Prostate gland (tissue), 2 donors: ENCODE measurements around the genes OR4K14 and ZNF219.

- PRO-cap, result no peak
- RAMPAGE, long total RNA, 2 experiments, result no peak in any of the 2 experiments
These were observed at the start of gene OR4K14 for GRCh38 chr14:20019009-20019526. TSS of gene OR4K14 (minus strand) at chr14:20019307.

DNA sequence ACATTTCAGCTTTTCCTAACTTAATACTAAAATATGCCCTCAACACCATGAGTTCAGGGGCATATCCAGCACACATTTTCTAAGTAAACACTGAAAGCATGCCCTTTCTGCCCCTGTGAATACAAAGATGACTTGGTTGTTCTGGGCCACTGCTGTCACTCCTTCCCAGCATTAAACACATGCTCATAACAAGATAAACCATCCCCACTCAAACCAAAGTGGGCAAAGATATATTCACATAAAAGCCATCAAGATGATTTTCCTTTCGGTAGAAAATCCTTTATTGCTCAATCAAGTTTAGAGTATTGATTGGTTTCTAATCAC is 2.0 kb downstream of the CCNB1IP1 start:
- PRO-cap, result no peak
- RAMPAGE, long total RNA, 2 experiments, result no peak in any of the 2 experiments

DNA sequence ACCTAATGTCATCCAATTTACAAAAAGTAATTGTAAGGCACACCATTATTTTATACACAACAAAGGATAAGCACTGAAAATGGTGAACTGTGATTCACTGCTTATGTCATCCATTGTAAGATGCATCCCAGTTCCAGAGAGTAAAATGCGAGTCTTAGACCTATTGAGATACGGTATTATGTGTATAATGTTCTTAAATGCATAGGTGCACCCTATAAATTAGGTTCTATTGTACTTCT is 405 bp downstream of the PARP2 start:
- PRO-cap, result no peak
- RAMPAGE, long total RNA, 2 experiments, result no peak in any of the 2 experiments

DNA sequence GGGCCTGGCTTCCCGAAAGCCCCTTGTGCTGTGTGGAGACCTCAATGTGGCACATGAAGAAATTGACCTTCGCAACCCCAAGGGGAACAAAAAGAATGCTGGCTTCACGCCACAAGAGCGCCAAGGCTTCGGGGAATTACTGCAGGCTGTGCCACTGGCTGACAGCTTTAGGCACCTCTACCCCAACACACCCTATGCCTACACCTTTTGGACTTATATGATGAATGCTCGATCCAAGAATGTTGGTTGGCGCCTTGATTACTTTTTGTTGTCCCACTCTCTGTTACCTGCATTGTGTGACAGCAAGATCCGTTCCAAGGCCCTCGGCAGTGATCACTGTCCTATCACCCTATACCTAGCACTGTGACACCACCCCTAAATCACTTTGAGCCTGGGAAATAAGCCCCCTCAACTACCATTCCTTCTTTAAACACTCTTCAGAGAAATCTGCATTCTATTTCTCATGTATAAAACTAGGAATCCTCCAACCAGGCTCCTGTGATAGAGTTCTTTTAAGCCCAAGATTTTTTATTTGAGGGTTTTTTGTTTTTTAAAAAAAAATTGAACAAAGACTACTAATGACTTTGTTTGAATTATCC is 2.2 kb downstream of the APEX1 start:
- PRO-cap, result no peak
- RAMPAGE, long total RNA, 2 experiments, result no peak in any of the 2 experiments

DNA sequence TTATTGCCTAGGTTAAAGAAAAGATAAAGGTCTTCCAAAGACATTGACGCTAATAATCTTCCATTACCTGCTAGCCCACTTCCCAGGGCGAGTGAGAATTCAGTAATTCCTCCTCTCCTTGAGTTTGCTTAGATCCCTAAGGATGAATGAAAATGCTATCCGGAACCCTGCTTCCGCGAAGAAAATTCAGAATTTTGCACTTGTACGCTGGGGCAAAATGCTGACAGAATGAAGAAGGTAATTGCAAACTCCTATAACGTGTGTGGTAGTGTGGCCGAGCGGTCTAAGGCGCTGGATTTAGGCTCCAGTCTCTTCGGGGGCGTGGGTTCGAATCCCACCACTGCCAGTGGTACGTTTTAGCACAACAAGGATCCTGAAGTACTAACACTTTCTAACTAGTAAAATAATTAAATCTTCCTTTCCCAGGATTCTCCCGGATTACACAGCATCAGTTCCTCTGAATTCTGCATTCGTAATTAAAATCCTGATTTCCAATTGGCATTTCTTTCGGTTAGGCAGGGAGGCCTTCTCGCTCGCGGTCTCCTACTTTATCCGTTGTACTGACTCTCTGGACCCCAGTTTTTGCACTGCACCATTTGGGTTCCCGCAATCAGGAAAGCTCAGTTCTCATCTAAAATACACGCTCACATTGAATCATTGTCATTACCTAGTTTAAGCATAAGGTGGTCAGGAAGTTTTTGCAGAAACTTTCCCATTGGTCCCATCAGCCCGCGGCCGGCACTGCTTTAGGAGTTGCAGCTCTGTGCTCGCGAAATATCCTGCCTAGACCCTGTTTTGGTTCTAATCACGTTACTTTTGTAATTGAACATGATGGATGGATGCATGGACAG is 16.2 kb downstream of the OR6S1 start:
- PRO-cap, result no peak
- RAMPAGE, long total RNA, 2 experiments, result no peak in any of the 2 experiments

DNA sequence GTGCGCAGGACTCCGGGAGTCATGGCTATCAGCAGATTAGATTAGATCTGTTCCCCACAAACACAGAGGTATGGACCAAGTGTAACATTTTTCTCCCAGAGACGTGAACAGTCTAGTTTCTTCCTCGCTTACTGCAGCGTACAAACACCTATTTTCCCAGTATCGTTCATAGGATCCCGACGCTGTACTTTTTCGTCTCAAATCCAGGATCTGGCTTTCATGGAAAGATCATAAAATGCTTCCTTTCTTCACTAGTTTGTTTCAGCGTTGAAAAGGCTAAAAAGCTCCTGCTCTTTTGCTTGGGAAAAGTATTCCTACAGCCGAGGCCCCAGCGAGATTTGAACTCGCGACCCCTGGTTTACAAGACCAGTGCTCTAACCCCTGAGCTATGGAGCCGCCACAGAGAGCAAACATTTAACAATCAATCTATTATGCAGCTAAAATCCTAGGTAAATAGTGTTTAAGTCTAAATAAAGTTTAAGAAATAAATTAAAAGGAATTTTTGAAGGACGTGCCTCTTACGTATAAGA is 10.6 kb downstream of the OR6S1 start:
- PRO-cap, result no peak
- RAMPAGE, long total RNA, 2 experiments, result no peak in any of the 2 experiments

DNA sequence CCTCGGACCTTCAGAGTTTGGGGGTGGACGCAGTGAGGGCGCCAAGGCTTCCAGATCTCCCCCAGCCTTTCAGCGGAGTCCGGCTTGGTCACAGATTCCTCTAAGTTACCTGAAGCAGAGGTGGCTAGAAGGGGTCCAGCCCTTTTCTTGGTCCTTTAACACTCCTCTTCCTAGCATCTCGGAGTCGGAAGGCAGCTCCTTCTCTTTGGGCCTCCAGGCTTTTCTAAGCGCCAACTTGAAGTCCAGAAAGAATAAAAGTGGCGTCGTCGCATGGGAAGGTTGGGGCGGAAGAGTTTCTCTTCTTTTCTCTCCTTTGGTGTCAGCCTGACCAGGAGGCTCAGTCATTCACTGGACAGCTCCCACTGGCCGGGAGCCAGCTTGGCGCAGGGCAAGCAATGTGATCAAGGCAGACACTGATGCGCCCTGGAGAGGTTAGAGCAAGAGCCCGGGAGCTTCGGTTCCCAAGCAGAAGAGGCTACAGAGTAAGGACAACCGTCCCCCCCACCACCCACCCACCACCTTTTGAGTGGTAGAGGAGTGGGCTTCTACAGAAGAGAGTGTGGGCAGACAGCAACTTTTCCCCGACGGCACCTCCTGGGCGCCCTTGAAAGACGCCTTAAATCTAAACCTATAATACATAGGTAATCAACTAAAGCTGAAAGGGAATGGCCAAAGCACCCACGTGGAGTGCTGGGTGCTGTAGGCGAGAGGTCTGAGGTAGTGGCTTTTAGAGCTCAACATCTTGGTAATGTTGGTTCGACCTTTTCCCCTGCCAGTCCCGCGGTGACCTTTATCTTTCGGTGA is 9.4 kb downstream of the OR6S1 start:
- PRO-cap, result no peak
- RAMPAGE, long total RNA, 2 experiments, result no peak in any of the 2 experiments

- PRO-cap, result no peak
- RAMPAGE, long total RNA, 2 experiments, result no peak in any of the 2 experiments
These were observed 4.3 kb upstream of the RNASE4 start for GRCh38 chr14:20680042-20680418.

DNA sequence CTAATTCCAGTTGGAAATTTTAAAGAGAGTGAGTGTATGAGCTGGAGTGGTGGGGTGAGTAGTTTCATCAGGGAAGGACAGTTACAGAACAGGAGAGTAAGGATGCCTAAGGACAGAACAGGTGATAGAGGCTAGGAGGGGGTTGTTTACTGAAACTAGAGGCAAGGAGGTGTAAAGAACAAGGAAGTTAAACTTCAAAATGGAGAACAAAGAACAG is 26.7 kb downstream of the ANG start:
- PRO-cap, result no peak
- RAMPAGE, long total RNA, 2 experiments, result no peak in any of the 2 experiments

DNA sequence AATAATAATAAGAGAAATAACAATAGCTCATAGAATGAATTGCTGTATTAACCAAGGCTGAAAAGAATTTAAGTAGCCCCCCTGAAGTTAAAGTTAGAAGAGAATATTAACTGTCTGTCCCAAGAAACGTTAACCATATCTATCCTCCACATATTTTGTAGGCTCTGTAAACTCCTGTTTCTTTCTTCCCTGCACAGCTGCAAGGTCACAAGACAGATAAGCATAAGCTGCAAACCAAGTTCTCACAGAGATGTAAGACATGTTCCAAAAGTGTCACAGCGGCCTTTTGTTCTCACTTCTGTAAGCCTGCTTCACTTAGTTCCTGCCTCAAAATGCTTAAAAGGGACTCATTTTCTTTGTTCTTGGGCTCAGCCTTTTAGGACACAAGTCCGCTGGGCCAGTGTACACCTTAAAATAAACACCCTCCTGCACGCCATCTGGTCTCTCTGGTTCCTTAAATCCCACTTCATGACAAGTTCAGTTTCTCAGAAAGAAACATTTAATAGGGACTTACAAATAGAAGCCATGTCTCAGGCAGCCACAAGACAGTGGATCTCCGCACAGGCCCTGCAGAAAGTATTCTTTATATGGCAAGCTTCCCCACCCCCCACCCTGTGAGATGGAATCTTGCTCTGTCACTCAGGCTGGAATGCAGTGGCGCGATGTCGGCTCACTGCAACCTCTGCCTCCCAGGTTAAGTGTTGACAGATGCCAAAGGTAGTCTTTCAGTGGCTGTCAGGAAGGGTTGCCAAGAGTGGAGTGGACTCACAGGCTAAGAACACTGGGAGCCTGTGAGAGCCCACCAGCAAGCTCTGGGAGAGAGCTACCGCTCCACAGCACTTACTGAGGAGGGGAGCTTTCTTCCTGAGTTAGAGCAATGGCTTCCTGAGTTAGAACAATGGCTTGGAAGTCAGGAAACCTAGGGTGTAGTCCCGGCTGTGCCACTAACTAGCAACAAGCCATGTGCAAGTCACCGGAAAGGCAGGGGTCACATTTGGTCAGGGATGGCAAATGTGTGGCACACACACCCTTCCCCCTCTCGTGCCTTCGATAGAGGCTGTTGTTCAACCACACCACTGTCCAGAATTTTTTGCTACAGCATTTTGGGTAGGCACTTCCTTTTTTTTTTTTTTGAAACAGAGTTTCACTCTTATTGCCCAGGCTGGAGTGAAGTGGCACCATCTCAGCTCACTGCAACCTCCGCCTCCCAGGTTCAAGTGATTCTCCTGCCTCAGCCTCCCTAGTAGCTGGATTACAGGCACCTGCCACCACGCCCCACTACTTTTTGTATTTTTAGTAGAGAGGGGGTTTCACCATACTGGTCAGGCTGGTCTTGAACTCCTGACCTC is 2.8 kb downstream of the RNASE1 start:
- PRO-cap, result no peak
- RAMPAGE, long total RNA, 2 experiments, result no peak in any of the 2 experiments

GRCh38 chr14:21059857-21060310 is 2.3 kb downstream of the RNASE8 start:
- PRO-cap, result no peak
- RAMPAGE, long total RNA, 2 experiments, result no peak in any of the 2 experiments

GRCh38 chr14:21072045-21072695 is 2.1 kb downstream of the ARHGEF40 start:
- PRO-cap, result bidirectional peak, plus-strand start at chr14:21072435, minus-strand start at chr14:21072320
- RAMPAGE, long total RNA, 2 experiments, result no peak in any of the 2 experiments

GRCh38 chr14:21086477-21087097 is 11.9 kb downstream of the ZNF219 start:
- PRO-cap, result no peak
- RAMPAGE, long total RNA, 2 experiments, result no peak in any of the 2 experiments

DNA sequence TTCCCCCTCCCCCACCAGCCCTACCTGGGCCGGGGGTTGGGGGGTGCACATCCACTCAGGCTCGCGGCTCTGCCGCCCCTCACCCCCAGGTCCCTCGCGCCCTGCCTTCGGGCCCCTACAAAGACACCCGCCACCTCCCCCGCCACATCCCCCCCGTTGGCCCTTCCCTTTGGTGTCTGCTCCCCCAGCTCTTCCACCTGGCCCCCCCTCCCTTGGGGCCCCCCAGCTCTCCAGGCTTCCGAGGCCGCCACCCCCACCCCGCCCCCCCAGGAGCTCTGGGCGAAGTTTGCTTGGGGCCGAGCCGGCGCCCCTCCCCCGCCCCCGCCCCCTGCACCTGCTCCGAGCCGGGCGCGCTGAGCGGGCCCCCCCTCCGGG is 605 bp downstream of the ZNF219 start:
- PRO-cap, result no peak
- RAMPAGE, long total RNA, 2 experiments, result no peak in any of the 2 experiments

- PRO-cap, result bidirectional peak, plus-strand start at chr14:21098310, minus-strand start at chr14:21098389; bidirectional peak, plus-strand start at chr14:21098520, minus-strand start at chr14:21098782
- RAMPAGE, long total RNA, 2 experiments, result start-site peak on the minus strand in 2 of 2 experiments, at chr14:21098239-21098916 at its widest, 6 to 17 reads per replicate
These were observed at the start of gene ZNF219 for GRCh38 chr14:21098238-21099144. TSS of gene ZNF219 (minus strand) at chr14:21098655.

DNA sequence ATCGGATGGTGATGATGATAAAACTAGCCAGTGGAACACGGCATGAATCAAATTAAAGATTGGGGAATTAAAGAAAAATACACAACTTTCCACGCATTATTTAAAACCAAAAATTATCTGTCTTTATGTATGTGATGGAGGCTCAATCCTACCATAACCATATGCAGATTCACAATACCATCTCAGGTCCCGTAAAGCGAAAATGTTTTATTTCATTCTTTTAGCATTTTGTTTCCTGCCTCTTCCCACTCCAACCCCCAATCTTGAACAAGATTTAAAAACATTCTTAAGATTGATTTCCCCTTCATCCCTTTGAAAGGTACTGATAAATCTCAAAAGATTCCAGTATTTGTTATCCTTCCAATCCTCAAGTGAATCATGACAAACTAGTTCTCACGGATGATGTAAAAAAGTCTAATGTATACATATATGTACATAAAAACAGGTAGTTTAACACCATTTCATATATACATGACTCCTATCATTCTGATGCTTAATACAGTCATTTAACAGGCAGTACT is 34.2 kb downstream of the HNRNPC start:
- PRO-cap, result no peak
- RAMPAGE, long total RNA, 2 experiments, result no peak in any of the 2 experiments

- PRO-cap, result bidirectional peak, plus-strand start at chr14:21308985, minus-strand start at chr14:21308776
- RAMPAGE, long total RNA, 2 experiments, result no peak in any of the 2 experiments
These were observed 29.1 kb downstream of the RPGRIP1 start for GRCh38 chr14:21308889-21309533.

DNA sequence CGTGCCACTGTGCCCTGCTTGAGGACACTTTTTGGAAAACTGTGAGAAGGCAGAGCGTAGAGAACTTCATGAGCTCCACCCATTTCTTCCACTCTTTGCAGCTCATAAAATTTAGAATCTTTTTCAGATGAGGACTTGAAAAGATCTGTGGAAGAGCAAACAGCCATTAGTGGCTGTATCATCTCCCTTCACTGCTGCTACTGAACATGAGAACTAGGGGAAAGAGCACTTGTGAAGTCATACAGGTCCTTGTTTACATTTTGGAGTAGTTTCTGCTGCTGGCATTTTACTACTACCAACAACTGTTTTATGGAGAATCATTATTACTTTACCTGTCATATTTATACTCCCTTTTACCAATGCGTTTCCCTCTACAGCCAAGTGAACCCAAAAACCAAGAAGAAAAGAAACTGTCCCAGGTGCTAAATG is 41.0 kb downstream of the RPGRIP1 start:
- PRO-cap, result no peak
- RAMPAGE, long total RNA, 2 experiments, result no peak in any of the 2 experiments

DNA sequence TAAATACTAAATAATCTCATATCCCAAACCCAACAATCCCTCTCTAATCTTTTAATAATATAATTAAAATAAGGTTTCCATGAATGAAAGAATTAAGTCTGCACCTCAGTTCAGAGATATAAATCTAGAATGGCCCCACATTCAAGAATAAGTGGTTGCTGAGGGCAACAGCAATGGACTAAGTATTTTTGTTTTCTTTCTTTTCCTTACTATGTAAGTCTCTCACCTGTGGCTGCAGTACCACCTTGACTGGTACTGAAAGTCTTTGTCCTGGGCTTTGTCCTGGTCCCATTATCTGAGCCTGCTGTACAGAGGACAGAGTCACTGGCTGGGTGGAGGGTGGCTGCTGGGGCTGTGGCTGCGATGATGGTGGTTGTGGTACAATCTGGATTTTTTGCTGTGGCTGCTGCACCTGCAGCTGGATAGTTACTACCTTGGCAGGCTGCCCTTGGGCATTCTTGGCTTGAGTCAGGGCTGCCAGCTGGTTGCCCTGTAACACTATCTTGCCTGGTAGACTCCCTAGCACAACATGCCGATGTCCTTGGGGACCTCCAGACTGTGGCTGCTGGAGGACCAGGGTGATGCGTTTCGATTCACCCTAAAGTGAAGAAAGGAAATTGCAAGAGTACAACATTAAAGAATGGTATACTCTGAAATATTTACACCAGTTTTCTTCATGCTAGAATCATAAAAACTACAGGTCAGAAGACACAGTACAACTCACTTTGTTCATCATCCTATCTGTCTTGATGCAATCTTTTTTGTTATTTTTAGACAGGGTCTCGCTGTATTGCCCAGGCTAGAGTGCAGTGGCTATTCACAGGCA is 27.0 kb downstream of the CHD8 start:
- PRO-cap, result no peak
- RAMPAGE, long total RNA, 2 experiments, result no peak in any of the 2 experiments

- PRO-cap, result no peak
- RAMPAGE, long total RNA, 2 experiments, result no peak in any of the 2 experiments
These were observed 24.9 kb downstream of the CHD8 start for GRCh38 chr14:21430727-21431789.